ENCODE results near the gene SLC22A23.

GRCh38 chr6:2890849-2891501, 12.1 kb downstream of the SERPINB9 start:
- RRBS, result no CpG with 5 or more reads among the region's 7 CpGs

DNA sequence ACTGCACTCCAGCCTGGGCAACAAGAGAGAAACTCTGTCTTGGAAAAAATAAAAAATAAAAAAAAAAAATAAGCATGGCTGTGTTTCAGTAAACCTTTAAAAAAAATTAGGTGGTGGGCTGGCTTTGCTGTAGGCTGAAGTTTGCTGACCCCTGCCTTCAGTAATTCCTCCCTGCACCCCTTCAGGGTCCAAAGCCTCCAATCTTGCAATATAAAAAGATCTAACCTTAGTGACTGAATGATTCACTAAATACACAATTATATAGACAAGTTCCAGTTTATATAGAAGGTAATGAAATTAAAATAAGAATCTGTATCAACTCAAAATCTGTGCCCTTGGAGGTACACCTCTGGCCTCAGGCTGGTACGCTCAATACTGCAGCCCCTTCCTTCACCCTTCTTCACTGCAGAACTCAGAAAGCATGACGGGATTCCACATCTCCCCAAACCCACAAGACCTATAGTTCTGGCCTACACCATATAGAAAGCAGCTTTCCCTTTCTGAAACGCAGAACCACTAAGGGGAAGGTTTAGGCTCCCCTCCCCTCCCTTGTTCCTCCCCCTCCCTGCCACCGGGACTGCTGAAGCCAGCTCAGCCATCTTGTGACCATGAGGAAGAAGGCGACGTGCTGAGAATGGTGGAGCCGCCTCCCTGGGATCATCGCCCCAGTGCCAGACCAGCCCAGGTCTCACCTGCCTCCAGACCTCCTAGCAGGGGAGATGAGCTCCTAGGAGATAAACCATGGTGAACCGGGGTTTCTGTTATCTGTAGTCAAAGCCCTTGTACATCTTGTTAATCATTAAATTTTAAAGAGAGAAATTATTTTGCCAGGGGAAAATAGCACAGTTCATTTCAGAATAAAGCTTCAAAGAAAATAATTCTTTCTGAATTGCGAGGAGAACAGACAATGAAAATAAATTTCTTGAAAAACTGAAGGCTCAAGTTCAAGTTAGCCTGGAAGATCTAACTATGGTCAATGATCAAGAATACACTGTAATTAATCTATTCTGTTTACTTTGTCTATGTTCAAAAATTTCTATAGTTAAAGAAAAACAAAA, 19.7 kb downstream of the SERPINB6 start:
- RRBS, result no CpG with 5 or more reads among the region's 10 CpGs

DNA sequence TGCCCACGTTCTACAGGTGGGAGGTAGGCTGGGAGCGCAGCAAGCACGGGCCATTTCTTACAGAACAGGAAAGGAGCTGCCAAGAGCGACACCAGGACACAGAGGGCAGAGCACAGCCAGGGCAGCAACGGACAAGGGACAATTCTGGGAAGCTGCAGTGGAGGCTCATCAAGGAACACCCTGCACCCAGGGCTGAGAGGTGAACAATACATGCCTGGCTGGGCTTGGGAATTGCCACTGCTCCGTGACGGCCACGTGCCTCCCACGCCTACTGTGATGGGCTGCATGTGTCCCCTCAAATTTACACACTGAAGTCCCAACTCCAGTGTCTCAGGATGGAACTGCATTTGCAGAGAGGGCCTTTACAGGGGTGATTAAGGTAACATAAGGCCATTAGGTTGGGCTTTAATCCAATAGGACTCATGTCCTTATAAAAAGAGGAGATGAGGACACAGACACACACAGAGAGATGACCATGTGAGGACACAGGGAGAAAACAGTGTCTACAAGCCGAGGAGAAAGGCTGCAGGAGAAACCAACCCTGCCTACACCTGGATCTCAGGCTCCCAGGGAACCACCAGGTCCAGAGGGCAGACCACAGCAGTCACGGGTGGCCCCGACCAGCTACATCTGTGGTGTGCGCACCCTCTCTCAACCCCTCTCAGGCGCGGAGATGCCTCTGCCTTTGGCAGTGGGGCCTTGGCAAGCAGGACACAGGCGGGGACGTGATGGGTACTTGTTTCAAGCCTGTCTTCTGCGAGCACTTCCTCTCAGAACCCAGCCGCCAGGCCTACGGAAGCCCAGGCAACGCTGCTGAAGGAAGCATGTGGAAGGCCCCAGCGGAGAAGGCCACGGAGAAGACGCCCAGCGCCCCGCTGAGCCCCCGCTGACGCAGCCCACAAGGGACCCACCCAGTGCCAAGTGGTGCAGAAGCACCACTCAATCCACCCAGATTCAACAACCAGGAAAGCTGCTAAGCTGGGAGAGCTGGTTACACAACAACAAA, 13.3 kb downstream of the SERPINB6 start:
- RRBS, result no CpG with 5 or more reads among the region's 28 CpGs

DNA sequence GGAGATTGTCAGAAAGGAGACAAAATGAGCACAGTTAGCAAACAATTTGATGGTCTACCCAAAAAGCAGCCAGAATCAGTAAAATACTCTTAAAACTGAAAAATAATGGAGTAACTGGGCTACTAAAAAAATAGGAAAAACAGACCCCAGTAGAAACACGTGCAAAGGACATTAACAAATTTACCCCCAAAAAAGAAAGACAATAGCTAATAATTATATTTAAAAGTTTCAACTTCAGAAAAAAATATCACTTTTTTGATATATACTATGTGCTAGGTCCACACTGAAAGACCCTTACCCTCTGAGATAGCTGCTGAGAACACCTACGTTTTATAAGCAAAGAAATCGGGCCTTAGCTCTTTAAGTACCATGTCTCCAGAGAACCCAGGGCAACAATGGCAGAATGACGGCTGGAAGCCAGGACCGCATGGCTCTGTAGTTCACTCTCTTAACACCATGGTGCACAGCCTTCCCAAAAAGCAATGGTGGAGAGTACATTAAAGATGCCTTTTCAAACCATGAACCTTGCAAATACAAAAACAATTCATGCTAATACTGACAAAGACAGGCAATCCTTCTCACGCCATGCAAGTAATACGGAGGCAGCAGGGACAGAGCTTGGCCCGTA, 8.2 kb downstream of the SERPINB6 start:
- RRBS, result no CpG with 5 or more reads among the region's 8 CpGs

- RRBS, result no CpG with 5 or more reads among the region's 11 CpGs
These were observed 2.5 kb downstream of the SERPINB6 start for GRCh38 chr6:2968460-2969633.

DNA sequence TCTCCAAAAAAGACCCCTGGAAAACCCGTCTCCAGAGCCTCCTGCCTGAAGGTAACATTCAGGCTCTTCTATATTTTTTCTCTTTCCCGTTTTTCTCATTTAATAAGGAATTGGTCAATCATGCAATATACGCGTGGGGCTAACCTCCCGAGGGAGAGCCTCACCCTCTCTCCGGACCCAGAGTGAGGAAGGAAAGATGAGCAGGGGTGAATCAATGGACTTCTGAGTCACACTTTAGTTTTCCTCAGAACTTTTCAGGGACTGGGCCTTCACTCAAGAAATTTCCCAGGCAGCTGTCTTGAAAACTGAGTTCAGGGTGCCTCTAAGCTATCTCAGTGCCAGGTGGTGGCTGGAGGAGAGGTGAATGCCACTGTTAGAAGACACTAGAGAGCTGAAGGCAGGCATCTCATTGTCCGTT, 5.1 kb upstream of the SERPINB6 start:
- RRBS, result no CpG with 5 or more reads among the region's 7 CpGs

GRCh38 chr6:3022618-3023221, 23.0 kb downstream of the NQO2 start:
- RRBS, result no CpG with 5 or more reads among the region's 10 CpGs

DNA sequence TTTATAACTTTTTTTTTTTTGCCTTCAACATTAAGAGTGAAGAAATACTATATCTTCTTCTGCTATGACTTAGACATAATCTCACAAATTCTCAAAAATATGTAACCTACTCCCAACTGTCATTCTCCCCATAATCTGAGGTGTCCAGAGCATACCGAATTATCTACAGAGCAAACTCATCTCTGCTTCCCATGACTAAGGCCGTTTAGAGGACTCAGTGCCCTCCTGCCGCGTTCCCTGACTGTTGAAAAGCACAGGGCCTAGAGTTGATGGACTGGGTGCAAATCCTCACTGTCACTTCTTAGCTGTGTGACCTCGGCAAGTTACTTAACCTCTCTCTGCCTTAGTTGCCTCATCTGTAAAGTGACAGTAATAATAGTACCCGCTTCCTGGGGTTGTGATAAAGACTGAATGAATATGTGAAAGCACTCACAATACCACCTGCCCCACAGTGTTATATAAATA, 4.7 kb upstream of the TUBB2A start:
- RRBS, result no CpG with 5 or more reads among the region's 6 CpGs

DNA sequence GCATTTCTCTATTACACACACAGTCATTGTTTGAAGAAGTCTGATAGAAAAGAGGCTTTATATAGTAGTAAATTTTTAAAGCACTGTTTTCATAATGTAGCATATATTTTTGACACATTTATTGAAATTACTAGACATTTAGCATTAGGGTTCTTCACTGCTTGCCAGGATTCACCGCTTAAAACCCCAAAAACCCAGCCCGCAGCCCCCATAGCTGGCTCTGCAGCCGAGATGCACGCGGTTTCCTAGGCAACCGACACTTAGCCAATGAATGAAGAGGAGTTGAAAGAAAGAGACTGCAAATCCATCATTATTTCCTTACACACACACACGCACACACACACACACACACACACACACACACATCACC, 3.3 kb upstream of the TUBB2B start:
- RRBS, result no CpG with 5 or more reads among the region's 7 CpGs

GRCh38 chr6:3295230-3295848, 36.6 kb downstream of the PSMG4 start:
- RRBS, result 14% methylated on average over 2 of the region's 14 CpGs

GRCh38 chr6:3323901-3325042, 65.5 kb downstream of the PSMG4 start:
- RRBS, result no CpG with 5 or more reads among the region's 28 CpGs

- RRBS, result no CpG with 5 or more reads among the region's 15 CpGs
These were observed 78.8 kb downstream of the SLC22A23 start for GRCh38 chr6:3377871-3378681.

GRCh38 chr6:3406255-3407263, 50.3 kb downstream of the SLC22A23 start:
- RRBS, result no CpG with 5 or more reads among the region's 10 CpGs

DNA sequence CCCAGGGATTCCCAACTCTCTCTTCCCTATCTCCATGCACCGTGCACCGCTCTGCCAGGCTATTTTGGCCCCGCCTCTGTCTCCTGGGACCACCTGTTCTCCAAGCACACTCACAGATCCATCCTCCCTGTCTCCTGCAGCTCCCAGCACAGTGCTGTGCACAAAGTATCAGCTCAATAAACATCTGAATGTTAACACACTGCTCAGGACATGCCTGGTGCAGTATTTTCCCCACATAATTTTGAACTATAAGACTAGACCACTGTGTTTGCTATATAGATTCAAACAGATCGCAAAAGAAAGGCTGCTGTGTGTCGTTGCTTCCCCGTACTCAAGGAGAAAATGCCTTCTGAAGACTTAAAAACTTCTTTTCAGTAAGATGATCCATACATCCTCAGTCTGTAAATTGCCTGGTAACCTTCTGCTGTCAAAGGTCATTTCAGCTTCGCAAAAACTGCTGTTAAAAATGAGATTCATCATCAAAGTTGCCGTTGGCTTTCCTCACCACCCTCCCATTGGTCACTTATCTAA, 20.2 kb downstream of the SLC22A23 start:
- RRBS, result no CpG with 5 or more reads among the region's 8 CpGs

DNA sequence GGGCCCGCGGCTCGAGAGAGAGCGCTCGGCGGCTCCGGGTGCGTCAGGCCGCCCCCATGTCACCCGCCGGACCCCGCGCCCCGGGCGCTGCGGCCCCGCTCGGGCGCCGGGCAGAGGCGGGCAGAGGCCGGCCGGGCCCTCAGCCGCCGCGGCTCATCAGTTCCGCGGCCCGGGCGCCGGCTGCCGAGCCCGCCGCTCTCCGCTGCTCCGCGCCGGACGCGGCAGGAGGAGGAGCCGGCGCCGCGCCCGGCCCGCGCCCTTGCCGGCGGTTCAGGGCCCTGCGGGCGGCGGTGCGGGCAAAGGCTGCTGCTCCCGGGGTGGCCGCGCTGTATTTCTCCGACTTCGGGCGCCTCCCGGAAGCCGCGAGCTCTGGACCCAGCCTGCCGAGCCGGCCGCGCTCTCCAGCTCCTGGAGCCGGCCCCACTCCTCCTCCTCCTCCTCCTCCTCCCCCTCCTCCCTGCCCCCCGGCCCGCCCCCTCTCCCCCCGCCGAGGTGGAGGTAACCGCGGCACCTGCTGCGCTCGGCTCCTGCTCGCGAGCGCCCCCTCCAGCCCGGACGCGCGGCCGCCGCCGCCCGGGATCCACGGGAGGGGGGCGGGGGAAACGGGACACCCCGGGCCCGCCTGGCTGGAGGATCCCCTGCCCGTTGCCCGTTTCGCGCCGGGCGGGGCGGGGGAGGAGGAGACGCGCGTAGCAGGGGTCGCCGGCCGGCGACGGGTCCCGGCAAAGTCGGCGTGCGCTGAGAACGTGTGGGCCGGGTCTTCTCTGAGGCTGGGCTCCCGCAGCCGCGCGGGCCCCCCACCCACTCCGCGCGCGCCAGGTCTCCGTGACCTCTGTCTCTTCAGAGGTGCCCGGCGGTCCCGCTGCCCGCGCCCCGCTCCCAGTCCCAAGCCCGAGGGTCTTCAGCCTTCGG, at the start of gene SLC22A23:
Gene SLC22A23 (minus strand): TSS at position 382 of the 912 bp plus-strand sequence.
- RRBS, result 2% methylated on average over 67 of the region's 129 CpGs

GRCh38 chr6:3664514-3665093, 86.9 kb downstream of the PXDC1 start:
- RRBS, result no CpG with 5 or more reads among the region's 8 CpGs

DNA sequence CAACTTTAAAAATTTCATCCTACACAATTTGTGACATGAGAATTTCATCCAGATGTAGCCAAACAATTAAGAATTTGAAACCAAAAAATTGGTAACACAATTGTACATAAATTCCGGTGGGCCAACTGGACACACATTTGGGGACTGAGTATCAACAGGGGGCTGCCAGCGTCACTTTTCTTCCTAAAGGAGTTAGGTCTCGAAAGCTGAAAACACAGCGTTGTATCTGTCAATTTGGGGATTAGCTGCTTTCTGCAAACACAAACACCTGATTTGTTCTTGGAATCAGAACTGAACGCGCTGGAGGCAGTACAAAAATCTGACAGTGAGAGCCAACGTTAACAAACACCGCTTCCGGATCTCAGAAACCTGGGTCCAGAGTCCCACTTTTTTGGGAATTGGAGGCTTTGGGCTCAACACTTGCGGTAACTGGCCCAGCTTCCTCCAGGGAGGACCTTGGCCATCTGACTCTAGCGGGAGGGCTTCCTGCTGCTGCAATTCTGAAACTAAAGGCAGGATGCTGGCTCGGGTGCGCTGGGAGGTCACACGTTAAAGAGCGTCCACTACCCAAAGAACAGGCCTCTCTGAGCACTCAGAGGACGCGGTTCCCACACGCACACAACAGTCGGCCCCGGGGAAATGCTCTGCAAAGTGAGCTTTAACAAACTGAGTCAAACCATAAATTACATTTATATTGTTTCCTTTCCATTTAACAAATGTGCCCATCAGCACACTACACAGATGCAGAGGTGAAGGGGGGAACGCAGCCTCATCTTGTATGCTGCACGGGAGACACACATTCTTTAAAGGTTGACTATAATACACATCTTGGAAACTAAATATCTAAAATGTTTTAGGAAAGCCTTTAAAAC, 8.6 kb downstream of the PXDC1 start:
- RRBS, result no CpG with 5 or more reads among the region's 22 CpGs

DNA sequence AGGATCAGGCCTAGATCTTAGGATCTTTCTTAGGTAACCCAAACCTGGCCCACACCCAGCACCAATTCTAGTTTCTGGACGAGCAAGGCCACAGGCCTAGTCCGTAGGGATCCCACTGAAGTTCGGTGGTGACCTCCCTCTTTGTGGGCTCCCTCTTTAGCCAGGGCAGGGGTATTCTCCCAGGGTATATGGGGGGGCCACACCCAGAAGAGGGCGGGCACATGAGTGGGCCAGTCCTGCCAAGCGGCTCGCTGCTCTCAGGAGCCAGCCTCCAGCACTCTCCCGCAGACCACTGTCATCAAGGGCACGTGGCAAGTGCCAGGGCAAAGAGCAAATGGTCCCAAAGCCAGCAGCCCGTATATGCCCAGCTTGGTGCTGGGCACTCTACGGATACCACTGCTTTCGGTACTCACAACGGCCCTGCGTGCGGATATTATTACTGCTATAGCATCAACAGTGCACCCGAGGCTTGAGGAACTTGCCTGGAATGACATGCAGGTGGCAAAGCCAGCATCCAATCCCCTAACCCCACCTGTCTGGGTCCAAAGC, 6.4 kb downstream of the PXDC1 start:
- RRBS, result no CpG with 5 or more reads among the region's 15 CpGs

GRCh38 chr6:3790455-3790694, 38.9 kb upstream of the PXDC1 start:
- RRBS, result no CpG with 5 or more reads among the region's 1 CpG

- RRBS, result no CpG with 5 or more reads among the region's 5 CpGs
These were observed 80.4 kb downstream of the FAM50B start for GRCh38 chr6:3929632-3929831.